Fibroblast of villous mesenchyme (primary cell): ENCODE results near the genes GOLGA6L1 and UBE3A.

- CAGE, long polyA plus RNA = no peak
These were observed 157.1 kb downstream of the GOLGA6L6 start for GRCh38 chr15:20384554-20384905.

DNA sequence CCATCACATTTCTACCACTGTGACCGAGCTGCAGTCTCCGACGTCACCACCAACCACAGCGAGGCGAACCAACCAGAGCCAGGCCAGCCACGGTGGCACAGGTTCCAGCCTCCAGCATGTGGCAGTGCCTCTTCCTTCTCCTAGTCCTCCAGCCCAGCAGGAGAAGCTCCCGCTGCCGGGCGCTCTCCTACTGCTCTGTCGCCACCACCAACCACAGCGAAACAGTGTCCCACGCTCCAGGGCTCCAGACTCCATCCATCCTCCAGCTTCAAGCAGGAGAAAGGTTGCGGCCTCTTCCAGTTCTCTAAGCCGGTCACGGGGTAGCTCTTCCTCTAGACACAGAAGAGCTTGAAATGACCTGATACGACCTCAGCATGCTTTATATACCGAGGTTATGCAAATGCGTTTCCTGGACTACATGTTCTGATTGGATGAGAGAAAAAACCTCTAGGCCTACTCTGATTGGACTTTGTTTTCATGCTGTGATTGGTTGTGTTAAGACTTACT lies 177.7 kb downstream of the POTEB3 start:
- CAGE, long polyA plus RNA = no peak

GRCh38 chr15:22262345-22263098 lies 168.2 kb downstream of the OR4N4 start:
- CAGE, long polyA plus RNA = no peak

GRCh38 chr15:22579517-22579842 lies 120.8 kb downstream of the GOLGA6L22 start:
- CAGE, long polyA plus RNA = no peak

DNA sequence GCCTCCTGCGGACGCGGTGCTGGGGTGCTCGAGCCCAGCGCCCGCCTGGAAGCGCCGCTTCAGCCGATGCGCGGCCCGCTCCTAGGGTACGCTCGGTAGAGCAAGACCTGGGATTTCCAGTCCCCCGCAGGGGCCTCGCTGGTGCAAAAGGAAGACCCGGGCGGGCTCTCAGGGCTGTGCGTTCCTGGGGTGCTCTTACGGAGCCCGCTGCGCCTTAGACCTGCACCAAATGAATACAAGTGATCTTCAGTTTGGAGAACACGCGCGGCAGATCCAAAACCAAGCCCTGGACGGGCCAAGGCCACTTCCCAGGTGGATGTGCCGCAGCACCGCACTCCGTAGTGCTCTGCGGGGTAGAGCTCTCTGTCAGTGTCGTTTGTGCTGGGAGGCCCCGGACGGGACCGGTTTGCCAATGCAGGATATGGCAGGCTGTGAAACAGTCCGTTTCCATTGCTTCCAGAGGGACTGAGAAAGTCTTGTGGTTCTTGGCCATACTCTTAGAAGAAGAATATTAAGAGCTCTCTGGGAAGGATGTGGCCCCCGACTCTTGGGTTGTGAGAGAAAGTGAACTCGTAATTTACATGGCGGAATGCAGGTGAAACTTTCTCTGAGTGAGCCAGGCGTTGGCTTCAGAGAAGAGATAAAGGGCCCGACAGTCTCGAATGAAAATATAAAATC lies 918 bp downstream of the NIPA1 start:
- CAGE, long polyA plus RNA = no peak

GRCh38 chr15:22925632-22926298 lies 54.4 kb downstream of the CYFIP1 start:
- CAGE, long polyA plus RNA = no peak

GRCh38 chr15:22951865-22952290 lies 28.3 kb downstream of the CYFIP1 start:
- CAGE, long polyA plus RNA = no peak

DNA sequence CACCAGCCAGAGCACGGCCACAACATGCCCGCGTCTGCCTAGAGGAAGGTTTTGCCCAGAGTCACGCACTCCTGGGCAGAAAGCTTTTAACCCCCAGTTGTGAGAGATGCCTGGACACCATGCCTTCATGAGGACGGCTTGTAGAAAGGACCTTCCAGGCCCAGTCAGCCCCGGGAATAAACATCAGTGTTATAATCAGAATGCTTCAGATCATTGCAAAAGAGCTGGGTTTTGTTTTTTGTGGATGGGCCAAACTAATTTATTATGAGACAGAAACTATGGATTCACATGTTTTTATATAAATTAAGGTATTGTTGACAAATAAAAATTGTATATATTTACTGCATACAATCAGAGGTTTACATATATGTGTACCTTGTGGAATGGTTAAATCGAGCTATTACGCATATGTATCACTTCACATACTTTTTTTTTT lies 16.4 kb downstream of the CYFIP1 start:
- CAGE, long polyA plus RNA = no peak

GRCh38 chr15:23136555-23137041 lies at the start of gene GOLGA6L1:
TSS of gene GOLGA6L1 (minus strand) at chr15:23136822.
- CAGE, long polyA plus RNA = no peak

DNA sequence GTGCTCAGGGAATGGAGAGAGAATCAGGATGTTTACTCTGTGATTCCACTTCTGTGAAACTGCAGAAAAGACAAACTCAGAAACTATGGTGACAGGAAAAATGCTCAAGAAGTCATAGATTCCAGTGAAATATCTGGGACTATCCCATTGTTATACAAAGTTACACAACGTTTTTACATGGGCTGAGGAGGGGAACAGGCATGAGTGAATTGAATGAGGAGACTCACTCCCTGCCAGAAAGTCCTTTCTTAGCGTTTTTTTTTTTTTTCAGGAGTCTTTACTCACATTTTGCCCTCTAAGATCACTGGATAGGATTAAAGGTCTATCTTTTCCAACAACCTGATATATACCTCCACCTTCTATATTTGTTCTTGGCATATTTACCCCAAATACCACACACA lies 153.0 kb upstream of the NDN start:
- CAGE, long polyA plus RNA = no peak

- CAGE, long polyA plus RNA = no peak
These were observed 210.5 kb upstream of the NDN start for GRCh38 chr15:23897505-23898074.

GRCh38 chr15:25438103-25439053 lies at the start of gene UBE3A:
TSS of gene UBE3A (minus strand) at chr15:25439024.
- CAGE, long polyA plus RNA = no peak

DNA sequence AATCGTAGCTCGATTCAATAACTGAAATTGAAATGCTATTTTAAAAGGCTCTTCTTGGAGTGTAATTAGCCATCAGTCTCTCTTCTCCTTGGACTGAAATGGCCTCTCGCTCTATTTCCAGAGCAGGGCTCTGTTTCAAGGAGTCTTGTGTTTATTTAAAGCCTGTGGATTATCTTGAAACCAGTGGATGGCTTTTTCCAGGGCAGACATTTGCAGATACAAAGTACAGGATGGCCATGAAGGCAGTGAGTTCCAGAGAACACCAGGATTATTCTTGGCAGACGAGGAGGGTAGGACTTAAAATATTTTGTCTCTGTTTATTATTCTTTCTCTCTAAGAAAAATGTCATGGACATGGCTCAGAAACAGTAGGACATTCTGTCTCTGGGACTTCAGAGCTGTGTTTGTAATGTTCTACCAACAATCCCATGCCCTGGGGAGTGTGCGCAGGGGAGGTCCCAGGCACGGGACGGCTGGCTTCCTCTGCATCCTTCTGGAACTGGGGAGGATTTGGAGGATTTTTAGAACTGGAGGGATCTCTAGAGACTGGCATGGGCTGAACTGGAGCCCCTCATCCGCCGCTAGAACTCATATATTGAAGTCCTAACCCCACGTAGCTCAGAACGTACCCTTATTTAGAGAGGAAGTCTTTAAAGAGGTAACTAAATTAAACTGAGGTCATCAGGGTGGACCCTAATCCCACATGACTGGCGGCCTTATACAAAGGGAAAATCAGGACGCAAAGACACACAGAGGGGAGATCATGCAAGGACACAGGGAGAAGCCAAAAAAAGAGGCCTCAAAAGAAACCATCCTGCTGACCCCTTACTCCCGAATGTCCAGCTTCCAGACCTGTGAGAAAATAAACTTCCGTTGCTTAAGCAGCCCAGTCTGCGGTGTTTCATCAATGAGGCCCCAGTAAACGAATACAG lies 125.8 kb downstream of the ATP10A start:
- CAGE, long polyA plus RNA = no peak

GRCh38 chr15:25783743-25784399 lies 79.3 kb downstream of the ATP10A start:
- CAGE, long polyA plus RNA = no peak

DNA sequence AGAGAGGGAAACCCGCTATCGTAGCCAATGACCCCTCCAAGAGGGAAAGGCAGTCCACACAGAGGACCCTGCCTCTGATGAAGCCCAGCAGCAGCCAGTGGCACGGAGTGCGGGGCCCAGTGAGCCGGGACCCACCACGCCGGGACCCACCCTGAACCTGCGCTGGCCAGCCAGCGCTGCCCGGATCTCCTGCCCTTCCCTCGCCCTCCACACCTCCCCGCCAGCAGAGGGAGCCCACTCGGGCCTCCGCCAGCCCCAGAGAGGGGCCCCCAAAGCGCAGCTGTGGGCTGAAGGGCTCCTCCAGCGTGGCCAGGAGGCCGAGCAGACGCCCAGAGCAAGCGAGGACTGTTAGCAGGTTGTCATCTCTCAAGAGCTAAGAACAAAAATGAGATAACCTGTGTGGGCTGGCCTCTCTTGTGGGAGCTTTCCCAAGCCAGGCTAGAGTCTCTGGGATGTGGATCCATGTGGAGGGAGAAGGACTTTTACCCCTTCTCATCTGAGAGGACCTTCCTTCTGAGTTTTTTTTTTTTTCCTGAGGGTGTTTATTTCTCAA lies 81.3 kb upstream of the ATP10A start:
- CAGE, long polyA plus RNA = no peak

- CAGE, long polyA plus RNA = no peak
These were observed 219.2 kb upstream of the ATP10A start for GRCh38 chr15:26082043-26083086.

GRCh38 chr15:26628742-26629849 lies 143.8 kb downstream of the GABRB3 start:
- CAGE, long polyA plus RNA = no peak

DNA sequence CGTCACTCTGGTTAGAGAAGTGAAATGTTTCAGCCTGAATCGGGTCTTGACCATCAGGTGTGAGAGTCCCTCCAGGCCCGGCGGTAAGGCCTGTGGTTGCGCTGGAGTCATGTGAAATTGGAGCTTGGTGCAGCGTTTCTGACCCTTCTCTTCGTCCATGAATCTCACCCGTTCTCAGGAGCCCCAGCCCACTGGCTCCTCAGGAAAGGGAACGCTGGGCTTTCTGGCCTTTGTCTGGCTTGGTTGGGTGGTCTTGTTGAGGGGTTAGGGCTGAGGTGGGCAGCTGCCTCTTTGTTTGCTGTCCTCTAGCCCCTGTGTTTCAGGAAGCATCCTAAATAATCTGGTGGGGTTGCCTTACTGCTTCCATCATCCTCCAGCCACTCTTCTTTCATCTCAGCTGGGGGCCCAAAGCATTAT lies 93.3 kb downstream of the GABRG3 start:
- CAGE, long polyA plus RNA = no peak

GRCh38 chr15:28098738-28099215 lies 338 bp downstream of the OCA2 start:
- CAGE, long polyA plus RNA = no peak

GRCh38 chr15:28106220-28106599 lies 7.1 kb upstream of the OCA2 start:
- CAGE, long polyA plus RNA = no peak